Left cardiac atrium (tissue), 1 donor: ENCODE measurements around a stretch of chr2.

DNA sequence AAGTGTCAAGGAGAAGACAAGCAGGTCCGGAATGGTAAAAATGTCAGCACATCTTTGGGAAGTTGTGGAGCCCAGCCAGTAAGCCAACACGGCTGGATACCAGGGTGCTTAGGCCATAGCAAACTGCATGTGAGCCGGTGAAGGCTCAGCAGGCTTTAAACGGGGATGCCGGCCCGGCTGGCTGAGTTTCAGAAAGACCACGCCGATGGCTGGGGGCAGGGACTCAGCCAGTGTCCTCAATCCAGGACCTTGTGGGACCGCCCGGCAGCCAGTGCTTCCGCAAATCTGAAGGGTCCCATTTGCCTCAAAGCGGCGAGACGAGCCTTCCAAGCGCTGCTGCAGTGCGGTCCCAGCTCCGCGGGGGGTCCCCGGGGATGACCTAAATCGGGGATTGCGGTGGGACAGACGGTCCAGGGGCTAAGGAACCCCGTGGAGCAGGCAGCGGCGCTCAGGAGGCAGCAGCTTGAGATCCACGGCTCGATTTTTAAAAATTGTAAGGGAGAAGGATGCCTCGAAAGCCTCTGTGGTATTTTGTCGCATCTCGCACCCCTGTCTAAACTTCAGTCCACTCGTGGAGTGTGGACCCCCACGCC, 849 bp upstream of the AGAP1 start:
- PRO-cap = no peak

DNA sequence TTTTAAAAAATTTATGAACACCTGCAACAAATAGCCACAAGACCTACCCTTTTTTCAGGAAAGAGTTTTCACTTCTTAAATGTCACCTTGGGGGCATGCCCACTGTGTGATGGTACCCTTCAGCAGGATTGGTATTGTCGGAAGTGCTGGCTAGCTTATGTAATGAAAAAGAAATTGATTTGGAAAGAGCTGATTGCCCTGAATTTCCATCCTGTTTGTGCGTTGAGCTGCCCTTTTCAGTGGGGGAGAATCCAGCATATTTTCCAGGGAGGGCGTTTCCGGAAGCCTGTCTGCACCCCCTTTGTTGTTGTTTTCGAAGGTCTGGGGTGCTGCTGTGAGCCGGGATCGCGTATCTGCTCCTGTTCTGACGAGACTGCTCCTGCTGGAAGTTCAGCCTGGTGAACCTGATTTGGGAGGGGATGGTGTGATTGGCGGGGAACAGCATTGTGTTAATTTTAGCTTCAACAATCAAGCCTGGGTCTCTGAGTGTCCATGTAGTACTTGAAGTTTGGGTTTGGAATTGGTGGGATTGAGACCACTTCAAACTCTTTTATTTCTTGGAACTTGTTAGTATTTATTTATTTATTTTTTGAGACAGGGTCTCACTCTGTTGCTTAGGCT, 9.3 kb downstream of the AGAP1 start:
- PRO-cap = no peak

GRCh38 chr2:235503812-235504593, 10.2 kb downstream of the AGAP1 start:
- PRO-cap = no peak

GRCh38 chr2:235708866-235709797, 215.3 kb downstream of the AGAP1 start:
- PRO-cap = no peak

- PRO-cap = no peak
These were observed 221.7 kb downstream of the AGAP1 start for GRCh38 chr2:235715352-235716147.

- PRO-cap = no peak
These were observed 88.3 kb downstream of the GBX2 start for GRCh38 chr2:236079790-236080352.

DNA sequence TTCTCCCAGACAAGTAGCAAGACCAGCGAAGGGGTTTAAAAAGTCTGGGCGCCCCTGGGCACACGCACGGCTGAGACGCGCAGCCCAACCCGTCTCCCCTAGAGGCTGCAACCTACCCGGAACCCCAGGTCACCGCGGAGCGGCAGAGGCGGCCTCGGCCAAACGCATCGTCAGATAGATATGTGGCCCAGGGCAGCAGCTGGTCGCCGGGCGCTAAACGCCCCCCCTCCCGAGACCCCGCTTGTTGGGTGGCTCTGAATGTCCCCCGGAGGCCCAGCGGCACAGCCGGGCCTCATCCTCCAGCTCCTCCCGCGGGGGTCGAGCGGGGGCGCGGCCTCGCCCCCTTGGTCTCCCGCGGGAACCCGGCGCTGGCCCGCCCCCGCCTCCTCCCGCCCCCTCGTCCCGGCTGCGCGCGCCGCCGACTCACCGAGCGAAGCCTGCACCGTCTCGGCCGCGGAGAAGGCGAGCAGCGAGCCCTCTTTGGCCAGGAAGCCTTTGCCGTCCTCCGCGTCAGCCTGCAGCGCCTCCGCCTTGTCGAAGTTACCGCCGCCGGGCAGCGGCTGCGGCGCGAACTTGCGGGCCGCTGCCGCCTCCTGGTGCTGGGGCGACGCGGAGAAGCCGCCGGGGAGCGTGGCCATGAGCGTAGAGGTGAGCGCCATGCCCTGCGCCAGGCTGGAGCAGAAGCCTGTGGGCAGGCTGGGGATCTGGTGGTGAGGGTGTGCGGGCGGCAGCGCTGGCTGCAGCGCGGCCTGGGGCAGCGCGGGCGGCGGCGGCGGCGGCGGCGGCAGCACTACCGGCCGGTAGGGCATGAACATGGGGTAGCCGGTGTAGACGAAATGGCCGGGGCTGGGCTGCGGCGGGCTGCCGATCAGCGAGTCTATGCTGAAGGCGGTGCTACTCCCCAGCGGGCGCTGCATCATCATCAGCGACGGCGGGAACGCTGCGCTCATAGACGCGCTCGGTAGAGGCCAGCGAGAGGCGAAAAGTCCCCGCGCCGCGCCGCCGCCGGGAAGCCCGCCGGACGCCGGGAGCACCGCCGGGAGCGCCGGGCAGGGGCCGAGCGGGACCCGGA, 828 bp downstream of the GBX2 start:
- PRO-cap = no peak

GRCh38 chr2:236568374-236569250, 1.0 kb upstream of the ACKR3 start:
- PRO-cap = bidirectional peak, plus-strand start at chr2:236568520, minus-strand start at chr2:236568461

GRCh38 chr2:236576630-236577436, 7.2 kb downstream of the ACKR3 start:
- PRO-cap = no peak

DNA sequence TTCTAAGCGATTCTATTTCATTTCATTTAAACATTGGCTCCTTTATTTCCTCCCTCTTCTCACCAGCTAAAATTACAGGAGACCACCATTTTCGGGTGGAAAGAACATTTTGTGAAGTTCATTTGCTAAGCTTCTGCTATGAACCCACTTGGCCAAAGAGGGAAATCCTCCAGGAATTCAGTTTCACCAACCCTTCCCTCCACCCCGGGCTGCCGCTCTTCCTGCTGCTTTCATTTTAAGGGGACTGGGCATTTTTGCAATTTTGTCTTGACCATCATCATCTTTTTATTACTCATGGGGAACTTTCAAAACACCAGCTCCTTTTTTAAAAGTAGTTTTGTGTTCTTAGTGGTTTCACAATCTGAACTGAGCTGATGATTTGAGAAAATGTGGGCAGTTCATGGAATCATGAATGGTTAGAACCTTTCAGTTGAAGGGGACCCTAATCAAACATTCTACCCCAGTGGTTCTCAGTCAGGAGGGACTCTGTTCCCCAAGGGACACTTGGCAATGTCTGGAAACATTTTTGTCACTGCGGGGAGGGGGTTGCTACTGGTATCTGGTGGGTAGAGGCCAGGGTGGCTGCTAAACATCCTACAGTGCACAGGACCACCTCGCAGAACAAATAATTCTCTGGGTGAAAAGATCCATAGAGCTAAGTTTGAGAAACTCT, 92.7 kb downstream of the ACKR3 start:
- PRO-cap = no peak

- PRO-cap = no peak
These were observed 176.1 kb downstream of the ACKR3 start for GRCh38 chr2:236745649-236746169.

- PRO-cap = no peak
These were observed 250.7 kb downstream of the ACKR3 start for GRCh38 chr2:236820371-236820707.

- PRO-cap = no peak
These were observed 257.6 kb upstream of the COPS8 start for GRCh38 chr2:236828071-236828444.

GRCh38 chr2:236830884-236831321, 254.8 kb upstream of the COPS8 start:
- PRO-cap = no peak

DNA sequence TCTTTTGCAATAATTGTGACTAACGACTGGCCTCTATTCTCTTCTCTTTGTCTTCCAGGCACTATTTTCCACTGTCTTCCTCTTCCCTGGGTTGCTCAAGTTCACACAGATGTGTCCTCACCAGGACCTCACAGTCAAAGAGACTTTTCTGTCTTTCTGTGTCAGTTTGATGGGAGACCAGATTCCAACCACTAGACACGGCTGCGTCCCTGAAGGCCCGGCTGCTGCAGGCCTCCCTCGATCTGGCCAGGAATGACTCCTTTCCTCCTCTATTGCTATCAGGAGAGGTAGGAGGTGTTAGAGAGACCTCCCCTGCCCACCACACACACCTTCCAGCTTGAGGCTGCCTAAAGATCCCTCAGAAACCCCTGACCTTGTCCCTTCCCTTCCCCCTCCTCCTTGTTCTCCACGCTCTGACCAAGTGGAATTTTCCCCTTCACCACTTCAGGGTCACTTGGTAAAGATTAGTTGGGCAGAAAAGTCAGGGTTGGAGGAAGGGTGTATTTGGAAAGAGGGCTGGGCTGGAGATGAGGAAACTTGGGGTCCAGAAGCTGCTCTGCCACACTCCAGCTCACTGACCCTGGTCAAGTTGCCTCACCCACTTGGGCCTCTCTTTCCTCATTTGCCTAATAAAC, 109.2 kb upstream of the COPS8 start:
- PRO-cap = no peak

DNA sequence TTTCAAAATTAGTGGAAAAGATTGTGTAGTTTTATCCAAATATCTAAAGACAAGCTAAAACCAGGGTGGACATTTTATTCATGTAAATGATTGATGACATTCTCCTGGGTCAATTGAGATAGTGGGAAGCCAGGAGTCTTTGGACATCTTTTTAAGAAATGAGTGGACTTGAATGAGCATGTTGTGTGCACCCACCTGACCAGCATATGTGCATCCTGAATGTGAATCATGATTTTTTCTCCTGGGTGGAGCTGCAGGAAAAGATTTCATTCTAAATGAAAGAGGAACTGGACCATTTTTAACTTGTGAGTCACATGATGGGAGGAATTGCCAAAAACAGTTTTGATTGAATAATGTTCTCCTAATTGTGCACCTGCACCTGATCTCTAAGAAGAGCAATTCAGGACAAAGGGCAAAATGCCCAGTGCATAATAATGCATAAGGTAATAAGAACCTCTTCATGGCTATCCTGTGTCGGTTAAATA, 32.3 kb downstream of the COPS8 start:
- PRO-cap = no peak

DNA sequence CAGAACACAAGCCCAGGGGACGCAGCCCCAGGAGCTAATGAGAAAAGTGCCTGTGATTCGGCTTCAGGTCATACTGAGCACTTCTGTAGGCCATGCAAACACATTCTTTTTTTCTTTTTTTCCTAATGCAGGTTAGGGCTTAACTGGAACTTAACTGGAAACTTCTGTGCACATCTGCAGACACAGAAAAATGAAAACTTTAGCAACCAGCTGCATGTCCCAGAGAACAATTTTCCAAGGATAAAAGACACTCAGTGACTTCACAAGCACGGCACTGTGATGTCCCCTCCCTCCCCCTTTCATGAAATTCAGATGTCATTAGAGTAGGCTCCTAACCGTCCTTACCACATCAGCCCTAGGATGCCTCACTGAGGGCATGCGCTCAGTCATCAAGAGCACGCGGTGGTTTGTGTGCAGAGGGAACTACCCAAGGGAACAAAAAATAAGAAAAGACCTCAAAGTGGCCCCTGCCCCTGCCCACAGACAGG, 70.2 kb downstream of the COPS8 start:
- PRO-cap = no peak

GRCh38 chr2:237164454-237165150, 78.9 kb downstream of the COPS8 start:
- PRO-cap = no peak

DNA sequence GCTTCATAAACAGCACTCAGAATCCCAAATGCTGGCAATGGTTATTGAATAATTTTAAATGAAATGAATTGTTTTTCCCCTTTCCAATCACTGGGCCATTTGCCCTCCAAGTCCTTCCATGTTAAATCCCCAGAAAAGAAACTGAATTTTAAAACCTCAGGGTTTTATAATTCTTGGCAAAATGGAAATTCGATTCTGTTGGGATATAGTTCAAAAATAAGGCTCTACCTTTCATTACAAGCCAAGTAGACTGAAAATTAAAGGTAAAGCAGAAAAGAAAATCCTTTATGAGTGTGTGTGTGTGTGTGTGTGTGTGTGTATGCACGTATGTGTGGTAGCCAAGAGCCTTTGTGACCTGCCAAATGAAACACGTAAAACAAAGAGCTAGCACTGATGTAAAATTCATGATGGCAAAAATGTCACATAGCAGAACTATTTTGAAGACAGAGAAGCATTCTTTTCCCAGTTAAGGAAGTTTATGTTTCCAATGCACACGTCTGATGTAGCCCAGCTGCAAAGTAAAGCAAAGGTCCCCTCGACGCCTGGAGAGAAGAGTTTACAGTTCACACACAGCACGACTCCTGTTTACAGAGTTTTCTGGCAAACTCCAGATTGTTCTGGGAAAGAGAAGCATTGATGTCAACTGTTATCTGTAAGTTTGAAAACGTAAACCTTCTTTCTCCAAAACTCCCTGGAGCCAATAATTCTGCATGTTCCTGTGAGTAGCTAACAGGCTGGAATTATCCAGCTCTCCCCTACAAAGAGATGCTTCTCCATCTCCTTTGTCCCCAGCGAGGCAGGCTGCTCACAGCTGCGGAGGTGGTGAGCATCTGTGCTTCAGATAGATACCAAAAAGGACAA, 87.8 kb downstream of the COL6A3 start:
- PRO-cap = no peak

GRCh38 chr2:237366600-237367229, 47.2 kb downstream of the COL6A3 start:
- PRO-cap = no peak